Measurements from ENCODE around the gene UBXN4.

DNA sequence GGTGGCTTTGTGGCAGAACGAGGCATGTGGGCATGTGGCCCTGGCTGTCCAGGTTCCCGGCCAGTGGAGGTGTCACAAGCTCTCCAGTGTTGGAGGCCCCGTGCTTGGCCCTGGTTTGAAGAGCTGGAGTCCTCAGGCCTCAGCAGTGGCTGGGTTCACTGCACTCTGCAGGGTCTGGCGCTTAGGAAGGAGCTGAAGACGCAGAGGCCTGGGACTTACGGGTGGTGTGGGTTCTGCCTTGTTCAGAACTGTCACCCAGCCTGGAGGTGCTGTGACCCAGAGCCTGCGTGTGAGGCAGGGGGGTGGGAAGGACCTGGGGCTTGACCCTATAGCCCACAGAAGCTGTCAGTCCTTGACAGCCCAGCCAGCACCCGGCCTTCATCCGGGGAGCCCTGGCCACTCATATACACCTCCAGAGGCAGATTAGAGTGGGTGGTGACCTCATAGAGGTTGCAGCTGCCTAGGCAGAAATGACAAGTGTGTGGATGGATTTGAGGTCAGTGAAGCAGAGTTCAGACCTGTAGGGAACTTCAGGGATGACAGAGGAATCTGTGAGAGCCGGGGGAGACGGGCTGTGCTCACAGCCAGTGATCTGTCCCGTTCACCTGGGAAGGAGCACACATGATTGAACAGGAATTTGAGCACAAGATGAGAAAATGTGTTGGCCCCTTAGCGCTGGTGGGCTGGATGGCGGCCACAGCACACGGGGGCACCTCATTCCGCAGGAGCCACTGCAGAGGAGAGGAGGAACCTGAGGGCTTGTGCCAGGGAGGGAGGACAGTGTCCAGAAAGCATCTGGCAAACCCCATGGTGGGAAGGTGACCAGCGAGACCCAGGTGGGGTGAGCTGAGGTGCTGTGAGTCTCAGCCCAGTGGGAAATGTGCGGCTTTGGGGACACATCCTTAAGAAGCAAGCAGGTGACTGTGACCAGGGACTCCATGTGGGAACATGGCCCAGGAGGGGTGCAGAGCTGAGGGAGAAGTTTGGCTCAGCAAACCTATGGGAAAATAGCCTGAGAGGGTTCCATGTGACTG lies 15.4 kb upstream of the CCDC74A start:
- PRO-cap: no peak

- PRO-cap: bidirectional peak, plus-strand start at chr2:133421958, minus-strand start at chr2:133421792
Measured at GRCh38 chr2:133421700-133422265, 146.5 kb downstream of the NCKAP5 start.

DNA sequence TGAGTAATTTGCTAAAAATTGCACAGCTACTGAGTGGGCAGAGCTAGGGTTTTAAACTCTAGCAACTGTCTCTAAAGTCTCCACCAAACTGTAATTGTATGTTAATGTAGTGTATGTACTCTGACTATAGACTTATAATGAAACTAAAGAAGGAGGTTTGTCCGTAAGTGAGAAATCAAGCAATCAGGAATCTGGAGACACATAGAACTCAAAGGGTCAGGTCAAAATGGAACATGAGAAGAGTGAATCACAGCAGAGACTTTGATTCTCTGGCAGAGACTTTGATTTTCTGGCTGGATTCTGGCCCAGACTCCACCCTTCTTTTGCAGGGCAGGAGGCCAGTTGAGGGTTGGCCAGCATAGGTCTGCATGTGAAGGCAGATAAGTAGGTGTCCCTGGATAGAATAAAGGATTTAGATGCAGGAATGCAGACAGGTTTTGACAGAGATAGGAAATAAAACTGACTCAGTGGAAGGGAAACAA lies 11.0 kb upstream of the NCKAP5 start:
- PRO-cap: no peak

DNA sequence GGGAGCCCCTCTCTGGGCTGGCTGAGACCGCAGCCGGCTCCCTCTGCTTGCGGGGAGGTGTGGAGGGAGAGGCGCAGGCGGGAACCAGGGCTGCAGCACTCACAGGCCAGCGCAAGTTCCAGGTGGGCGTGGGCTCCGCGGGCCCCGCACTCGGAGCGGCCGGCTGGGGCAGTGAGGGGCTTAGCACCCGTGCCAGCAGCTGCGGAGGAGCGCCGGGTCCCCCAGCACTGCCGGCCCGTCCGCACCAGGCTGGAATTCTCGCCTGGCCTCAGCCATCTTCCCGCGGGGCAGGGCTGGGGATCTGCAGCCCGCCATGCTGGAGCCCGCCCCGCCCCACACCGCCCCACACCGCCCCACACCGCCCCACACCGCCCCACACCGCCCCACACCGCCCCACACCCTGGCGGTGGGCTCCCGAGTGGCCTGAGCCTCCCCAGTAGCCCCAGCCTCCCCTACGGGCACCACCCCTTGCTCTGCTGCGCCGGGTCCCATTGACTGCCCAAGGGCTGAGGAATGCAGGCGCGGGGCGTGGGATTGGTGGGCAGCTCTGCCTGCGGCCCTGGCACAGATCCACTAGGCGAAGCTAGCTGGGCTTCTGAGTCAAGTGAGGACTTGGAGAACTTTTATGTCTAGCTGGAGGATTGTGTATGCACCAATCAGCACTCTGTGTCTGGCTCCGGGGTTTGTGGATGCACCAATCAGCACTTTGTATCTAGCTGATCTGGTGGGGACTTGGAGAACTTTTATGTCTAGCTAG lies 123.8 kb upstream of the MGAT5 start:
- PRO-cap: no peak

DNA sequence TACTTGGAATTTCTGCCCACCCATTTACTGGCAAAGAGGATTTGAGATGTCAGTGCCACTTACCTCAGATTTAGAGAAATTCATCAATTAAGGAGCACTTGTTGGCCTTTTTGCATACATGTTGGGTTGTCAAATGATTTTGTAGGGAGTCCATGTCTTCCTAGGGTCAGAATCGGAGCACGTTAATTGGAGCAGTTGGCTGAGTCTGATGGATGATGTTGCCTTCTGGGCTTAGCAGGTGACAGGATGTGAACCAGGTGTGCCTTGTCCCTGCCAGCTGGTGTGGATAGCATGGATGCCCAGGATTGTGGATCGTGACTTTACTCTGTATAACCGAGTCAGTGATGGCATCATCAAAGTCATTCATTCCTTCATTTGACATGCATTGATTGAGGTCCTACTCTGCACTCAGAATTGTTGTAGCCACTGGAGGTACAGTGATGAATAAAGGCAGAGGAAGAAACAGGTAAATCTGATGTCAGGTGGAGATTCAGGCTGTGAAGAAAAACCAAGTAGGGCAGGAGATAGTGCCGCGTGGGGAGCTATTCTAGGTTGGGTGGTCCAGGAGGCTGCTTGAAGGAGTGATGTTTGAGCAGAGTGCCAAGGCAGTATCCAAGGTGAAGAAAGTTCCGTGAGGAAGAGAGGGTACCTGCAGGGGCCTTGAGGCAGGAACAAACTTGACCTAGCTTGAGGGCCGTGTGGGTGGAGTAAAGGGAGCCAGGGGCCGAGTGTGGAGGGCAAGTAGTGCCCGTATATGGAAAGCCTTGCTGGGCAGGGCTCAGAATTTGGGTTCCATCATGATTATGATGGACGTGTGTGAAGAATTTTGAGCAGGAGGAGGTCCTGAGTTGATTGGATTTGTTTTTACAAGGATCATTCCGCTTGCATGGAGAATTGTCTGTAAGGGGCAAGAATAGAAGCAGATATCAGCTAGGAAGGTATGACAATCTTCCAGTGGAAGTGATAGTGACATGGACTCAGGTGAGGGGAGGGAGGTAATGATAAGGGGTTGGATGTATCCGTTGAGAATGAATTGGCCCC lies 67.2 kb upstream of the MGAT5 start:
- PRO-cap: no peak

- PRO-cap: no peak
Measured at GRCh38 chr2:134282861-134283554, 29.1 kb downstream of the MGAT5 start.

GRCh38 chr2:134313095-134313542 lies 59.2 kb downstream of the MGAT5 start:
- PRO-cap: no peak

DNA sequence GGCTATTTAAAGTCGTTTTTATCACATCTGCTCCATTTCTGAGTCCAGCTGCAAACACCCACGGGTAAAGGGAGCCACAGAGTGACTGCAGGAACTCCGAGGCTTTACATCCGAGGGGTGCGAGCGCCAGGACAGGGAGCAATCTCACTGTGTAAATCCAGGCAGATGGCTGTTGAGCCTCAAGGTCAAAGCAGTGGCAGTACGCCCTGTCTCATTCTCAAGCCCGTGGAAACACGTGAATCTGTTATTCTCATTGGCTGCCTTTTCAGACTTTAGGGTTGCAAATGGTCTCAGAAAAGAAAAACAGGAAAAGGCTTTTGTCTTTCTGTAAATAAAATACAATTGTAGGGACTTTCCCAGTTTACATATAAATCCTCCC lies 40.7 kb downstream of the TMEM163 start:
- PRO-cap: no peak

GRCh38 chr2:134706746-134707444 lies 11.9 kb downstream of the TMEM163 start:
- PRO-cap: no peak

GRCh38 chr2:135602468-135602955 lies 71.2 kb downstream of the R3HDM1 start:
- PRO-cap: no peak

- PRO-cap: no peak
Measured at GRCh38 chr2:135604602-135605214, 73.4 kb downstream of the R3HDM1 start.

DNA sequence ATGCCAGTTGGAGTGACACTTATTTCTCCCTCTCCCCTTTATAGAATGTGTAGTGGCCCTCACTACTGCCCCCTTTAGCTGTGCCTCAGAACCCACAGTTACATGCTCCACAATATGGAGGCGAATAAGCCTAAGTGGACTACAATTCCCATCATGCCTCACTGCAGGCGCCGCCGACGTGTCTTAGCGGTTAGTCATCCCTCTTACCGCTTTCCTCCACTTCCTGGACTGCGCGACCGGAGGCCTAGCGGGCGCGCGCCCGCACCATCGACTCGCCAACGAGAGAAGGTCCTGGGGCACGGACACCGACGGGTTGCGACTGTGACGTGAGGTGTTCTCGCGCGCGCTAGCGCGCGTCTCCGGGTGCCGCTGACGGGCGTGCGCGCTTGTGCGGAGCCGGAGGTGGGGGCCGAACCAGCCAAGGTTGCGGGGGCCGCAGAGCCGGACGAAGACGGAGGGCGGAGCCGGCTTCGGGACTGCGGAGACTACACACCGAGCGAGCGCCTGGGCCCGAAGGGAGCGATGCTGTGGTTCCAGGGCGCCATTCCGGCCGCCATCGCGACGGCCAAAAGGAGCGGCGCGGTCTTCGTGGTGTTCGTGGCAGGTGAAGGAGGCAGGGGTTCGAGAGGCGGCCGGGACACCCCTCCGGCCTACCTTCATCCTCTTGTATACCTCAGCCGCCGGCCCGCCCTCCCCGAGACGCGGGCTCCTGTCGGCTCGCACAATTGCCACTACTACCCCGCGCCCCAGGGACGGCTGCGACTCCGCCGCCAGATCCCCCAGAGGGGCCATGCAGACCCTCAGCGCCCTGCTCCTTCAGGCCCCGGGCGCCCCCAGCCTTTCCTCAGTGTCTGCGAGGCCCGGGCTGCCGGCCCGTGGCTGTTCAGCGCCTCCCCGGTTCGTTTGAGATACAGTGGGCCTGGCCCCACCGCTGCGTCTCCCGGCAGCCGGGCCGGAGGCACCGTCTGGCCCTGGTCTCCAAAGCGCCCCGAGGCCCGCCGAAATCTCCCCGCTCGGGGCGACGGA lies at the start of gene UBXN4:
Gene UBXN4 (plus strand): TSS at position 448 of the 1,026 bp plus-strand sequence.
- PRO-cap: bidirectional peak, plus-strand start at position 516 of the sequence, minus-strand start at position 610 of the sequence; bidirectional peak, plus-strand start at position 1,008 of the sequence, minus-strand start at position 967 of the sequence

GRCh38 chr2:135938071-135938768 lies 47.2 kb downstream of the DARS1 start:
- PRO-cap: no peak

GRCh38 chr2:136114000-136114248 lies 4.0 kb downstream of the CXCR4 start:
- PRO-cap: no peak

GRCh38 chr2:136131432-136132013 lies 13.6 kb upstream of the CXCR4 start:
- PRO-cap: bidirectional peak, plus-strand start at chr2:136131749, minus-strand start at chr2:136131592

- PRO-cap: no peak
Measured at GRCh38 chr2:136863680-136864156, 98.4 kb downstream of the THSD7B start.

- PRO-cap: no peak
Measured at GRCh38 chr2:138500537-138501033, 985 bp upstream of the SPOPL start.

DNA sequence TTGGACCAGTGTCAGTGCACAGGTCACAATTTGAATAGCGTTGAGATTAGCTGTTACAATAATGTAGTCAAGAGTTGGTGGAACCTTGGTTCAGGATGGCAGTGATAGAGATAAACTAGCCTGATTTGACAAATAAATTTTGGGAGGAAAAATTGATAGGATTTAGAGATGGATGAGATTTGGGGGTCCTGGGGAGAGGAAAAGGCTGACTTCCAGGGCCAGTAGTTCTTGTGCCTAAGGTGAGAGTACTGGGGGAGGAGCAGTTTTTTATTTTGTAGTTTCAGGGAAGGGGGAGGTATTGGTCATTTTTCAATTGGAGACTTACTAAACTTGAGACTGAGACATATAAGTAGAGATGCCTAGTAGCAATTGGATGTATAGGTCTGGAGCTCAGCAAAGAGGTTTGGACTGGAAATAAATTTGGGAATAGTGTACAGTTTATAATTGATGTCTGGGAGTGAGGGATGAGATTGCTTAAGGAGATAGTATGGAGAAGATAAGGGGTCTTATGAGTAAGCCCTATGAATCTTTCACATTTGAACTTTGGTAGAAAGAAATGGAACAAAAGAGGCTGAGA lies 4.9 kb downstream of the SPOPL start:
- PRO-cap: no peak

DNA sequence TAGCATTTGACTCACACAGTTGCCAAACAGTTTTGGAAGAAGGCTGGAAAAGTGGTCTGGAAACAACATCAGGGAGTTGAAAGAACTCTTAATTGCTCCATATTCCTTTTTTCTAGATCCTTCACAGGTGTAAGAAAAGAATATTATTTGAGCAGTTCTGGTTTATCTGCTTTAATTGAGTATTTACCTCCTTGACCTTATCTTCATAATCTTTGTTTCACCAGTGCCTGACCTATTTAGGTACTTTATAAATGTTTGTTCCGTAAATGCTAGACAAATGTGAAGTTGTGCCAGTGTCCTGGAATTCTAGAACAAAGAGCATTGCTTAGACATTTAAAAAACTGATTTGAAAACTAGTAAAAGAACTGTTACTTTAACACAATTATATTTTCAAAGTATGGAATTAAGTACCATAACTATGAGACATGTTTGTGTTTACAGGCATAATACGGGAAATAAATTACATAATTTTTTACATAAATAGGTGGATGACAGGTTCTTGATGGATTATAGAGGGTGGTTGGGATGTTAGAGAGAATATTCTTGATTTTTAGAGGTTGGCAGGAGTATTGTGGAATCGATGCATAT lies 15.2 kb downstream of the SPOPL start:
- PRO-cap: no peak

DNA sequence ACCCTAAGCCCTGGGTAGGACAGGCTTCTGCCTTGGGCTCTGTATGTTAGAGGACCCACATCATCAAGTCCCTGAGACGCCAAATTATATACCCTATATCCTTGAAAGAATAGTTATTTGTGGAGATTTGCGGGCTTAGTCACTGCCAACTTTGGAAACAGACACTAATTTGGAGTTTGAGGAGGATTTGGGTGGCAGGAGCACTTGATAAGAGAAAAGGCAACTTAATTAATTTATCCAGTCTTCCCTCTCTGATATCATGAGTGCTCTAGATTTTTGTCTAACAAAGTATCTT lies 97.4 kb downstream of the SPOPL start:
- PRO-cap: no peak

All from SUDHL5 (cell line).